NCI-H460 (cell line): ENCODE results near the gene MLXIPL.

RAMPAGE:
- cytosol, long total RNA, result no peak
- long total RNA, result no peak
- nucleus, long total RNA, result no peak
These were observed 3.5 kb upstream of the TBL2 start for GRCh38 chr7:73581800-73582418.

DNA sequence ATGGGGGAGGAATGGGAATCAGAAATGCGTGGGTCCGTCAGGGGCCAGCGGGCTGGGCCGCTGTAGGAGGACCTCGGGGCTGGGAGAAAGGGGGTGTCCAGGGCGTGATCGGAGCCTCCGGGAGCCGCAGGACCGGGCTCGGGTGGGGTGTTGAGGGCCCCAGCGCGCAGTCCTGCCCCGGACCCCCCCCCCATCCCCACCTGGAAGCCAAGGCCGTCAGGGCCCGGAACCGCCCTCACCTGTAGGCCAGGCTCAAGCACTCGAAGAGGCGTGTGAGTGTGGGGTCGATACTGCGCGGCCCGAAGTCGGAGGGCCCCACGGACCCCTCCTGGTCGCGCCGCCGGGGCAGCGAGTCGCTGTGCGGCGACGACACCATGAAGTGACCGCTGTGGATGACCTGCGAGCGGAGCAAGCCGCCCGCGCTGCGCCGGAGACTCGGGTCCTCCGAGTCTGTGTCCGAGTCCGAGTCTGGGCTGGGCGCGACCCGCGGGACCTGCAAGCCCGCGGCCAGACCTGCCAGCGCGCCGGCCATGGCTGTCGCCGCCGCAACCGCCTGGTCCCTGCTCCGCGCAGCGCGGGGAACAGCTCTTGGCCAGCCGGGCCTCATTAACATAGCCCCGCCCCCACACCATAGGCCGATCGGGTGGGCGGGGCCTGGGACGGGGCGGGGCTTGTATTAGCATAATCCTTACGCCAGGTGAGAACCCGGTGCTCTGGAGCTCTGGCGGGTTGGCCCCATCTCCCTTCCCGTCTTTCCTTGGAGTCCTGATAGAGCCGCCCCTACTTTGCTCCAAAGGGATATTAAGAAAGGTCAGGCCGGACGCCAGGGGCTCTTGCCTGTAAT lies at the start of gene MLXIPL:
TSS of gene MLXIPL (minus strand) at position 562 of the 844 bp plus-strand sequence.
RAMPAGE:
- cytosol, long total RNA, result no peak
- long total RNA, result no peak
- nucleus, long total RNA, result no peak

RAMPAGE:
- cytosol, long total RNA, result no peak
- long total RNA, result no peak
- nucleus, long total RNA, result no peak
These were observed 973 bp downstream of the DNAJC30 start for GRCh38 chr7:73682235-73682724.

GRCh38 chr7:73699760-73700404 lies 16.5 kb downstream of the BUD23 start:
RAMPAGE:
- cytosol, long total RNA, result no peak
- long total RNA, result no peak
- nucleus, long total RNA, result no peak

GRCh38 chr7:73737373-73737811 lies 1.2 kb downstream of the ABHD11 start:
RAMPAGE:
- cytosol, long total RNA, result no peak
- long total RNA, result no peak
- nucleus, long total RNA, result no peak

GRCh38 chr7:73738898-73740053 lies 674 bp upstream of the ABHD11 start:
RAMPAGE:
- cytosol, long total RNA, result no peak
- long total RNA, result no peak
- nucleus, long total RNA, result no peak

DNA sequence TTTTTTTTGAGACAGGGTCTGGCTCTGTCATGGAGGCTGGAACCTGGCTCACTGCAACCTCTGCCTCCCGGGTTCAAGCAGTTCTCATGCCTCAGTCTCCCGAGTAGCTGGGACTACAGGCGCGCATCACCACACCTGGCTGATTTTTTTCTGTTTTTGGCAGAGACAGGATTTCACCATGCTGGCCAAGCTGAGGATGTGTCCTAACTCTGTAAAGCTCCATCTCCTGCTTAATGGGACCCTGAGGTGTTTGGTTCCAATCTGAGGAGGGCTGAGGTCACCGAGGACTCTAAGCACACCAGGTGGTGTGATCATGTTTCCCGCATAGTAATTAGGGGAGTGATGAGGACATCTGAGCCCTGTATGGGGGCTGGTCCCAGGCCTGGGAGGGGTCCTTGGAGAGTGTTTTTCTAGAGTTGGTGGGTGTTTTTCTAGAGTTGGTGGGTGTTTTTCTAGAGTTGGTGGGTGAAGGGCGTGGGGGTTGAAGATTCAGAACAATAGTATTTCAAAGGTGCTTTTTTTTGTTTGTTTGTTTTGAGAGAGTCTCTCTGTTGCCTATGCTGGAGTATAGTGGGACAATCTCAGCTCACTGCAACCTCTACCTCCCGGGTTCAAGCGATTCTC lies 3.0 kb upstream of the ABHD11 start:
RAMPAGE:
- cytosol, long total RNA, result no peak
- long total RNA, result no peak
- nucleus, long total RNA, result no peak

DNA sequence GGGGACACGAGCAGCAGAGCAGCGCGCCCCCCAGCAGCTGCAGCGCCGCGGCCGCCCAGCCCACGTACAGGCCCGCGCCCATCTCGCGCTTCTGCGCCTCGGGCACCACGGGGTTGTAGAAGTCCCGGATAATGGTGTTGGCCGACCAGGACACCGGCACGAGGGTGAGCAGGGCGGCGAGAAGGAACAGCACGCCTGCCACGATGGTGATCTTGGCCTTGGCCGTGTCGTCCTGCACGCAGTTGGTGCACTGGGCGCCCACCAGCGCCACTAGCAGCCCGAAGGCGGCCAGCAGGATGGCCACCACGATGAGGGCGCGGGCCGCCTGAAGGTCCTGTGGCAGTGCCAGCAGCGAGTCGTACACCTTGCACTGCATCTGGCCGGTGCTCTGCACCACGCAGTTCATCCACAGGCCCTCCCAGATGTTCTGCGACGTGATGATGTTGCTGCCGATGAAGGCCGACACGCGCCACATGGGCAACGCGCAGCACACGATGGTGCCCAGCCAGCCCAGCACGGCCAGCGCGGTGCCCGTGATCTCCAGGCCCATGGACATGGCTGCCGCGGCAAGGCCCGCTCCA lies 486 bp downstream of the CLDN3 start:
RAMPAGE:
- cytosol, long total RNA, result no peak
- long total RNA, result no peak
- nucleus, long total RNA, result no peak

GRCh38 chr7:73907010-73907374 lies 46.0 kb downstream of the TMEM270 start:
RAMPAGE:
- cytosol, long total RNA, result no peak
- long total RNA, result no peak
- nucleus, long total RNA, result no peak

DNA sequence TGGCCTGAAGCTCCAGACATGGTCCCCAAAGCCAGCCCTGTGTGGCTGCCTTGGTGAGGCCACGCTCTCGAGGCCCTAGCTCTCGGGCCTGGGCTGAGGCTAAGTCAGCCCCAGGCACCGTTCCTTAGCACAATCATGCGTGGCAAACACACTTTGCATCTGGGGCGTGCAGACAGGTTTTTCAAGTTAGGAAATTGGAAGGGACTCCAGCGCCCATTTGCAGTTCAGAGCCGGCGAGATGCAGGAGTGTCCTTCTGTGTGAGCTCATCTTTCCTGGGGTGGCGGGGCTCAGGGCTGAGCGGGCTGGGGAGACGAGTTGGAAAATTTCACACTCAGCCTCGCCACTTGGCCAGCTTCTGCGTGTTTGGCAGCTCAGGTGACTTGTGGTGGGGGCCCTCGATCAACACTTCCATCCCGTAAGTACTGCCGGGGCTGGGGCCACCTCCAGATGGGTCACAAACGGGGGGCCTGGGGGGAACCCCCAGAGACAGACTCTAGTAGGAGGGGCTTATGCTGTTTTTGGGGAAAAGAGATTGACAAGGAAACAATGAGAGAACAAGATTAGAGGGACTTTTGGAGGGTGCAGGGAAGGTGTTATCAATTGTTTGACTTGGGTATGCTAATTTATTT lies 55.7 kb downstream of the TMEM270 start:
RAMPAGE:
- cytosol, long total RNA, result no peak
- long total RNA, result no peak
- nucleus, long total RNA, result no peak

RAMPAGE:
- cytosol, long total RNA, result no peak
- long total RNA, result no peak
- nucleus, long total RNA, result no peak
These were observed 42.4 kb upstream of the ELN start for GRCh38 chr7:73985607-73985999.

RAMPAGE:
- cytosol, long total RNA, result no peak
- long total RNA, result no peak
- nucleus, long total RNA, result no peak
These were observed 35.9 kb upstream of the ELN start for GRCh38 chr7:73991971-73992554.

DNA sequence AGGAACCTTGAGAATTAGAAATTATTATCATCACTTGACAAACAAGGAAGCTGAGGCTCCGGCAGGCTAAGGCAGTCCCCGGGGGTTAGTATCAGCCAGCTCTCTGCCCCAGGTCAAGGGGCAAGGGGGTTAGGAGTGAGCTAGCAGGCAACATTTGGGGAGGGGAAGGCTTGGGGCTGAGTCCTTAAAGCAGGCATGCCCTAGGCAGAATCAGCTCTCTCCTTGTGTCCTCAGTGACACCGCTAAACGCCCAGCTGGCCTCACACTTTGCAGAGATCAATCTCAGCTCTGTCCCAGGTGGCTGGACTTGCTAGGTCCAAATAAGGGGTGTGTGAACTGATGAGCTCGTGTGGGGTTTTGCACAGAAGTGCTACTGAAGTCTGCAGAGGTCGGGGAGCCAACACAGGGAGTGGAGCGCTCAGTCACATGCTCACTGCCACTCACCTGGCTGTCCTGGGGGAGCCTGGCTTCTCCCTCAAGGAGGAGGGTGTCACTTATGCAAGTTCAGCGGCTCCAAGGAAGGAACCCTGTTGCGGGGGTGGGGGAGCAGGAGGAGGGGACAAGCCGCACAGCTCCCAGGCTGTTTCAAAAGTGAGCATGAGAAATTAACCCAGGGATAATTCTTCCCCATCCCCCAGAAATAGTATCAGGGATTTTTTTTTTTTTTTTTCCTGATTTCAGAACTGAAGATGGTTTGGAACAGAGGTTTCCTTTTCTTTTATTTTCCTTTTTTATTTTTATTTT lies 2.0 kb downstream of the ELN start:
RAMPAGE:
- cytosol, long total RNA, result no peak
- long total RNA, result no peak
- nucleus, long total RNA, result no peak

DNA sequence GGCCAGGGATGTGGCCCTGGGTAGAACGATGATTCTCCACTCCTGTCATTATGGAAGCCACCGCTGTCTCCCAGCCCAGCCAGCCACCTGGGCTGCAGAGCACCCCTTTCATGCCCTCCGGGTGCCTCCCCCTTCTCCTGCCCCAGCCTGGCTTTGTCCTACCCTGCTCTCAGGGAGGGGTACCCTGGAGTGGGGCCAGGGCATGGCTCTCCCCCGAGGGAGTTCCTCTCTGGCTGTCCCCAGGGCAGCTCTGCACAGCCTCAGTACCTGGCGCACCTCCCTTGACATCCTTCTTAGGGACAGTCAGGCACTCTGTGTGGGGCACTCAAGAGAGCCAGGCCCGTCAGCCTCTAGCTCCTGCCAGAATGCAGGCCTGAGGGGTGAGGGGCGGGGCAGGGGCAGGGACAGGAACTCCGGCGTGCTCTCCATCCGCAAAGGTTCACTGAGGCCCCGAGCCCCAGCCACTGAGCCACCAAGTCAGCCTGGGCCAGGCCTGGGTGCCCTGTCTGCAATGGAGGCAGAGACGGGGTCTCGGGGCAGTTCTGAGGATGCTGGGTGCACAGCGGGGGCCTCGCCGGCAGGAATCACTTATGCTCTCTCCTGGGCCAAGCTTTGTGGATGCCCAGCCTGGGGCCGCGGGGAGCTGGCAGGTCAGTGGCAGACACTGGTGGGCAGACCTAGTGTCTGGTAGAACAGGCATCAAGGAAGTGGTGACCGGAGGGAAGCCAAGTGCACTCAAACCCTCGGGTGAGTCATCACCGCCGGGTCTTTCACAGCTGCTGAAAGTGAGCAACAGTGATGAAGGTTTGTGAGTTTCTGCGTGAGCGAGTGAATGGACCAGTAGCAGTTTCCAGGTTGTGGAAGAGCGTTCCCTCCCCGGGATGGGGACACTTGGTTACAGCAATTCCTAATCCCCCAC lies 10.2 kb downstream of the LIMK1 start:
RAMPAGE:
- cytosol, long total RNA, result no peak
- long total RNA, result no peak
- nucleus, long total RNA, result no peak

RAMPAGE:
- cytosol, long total RNA, result no peak
- long total RNA, result no peak
- nucleus, long total RNA, result no peak
These were observed 9.5 kb downstream of the EIF4H start for GRCh38 chr7:74183431-74184185.

DNA sequence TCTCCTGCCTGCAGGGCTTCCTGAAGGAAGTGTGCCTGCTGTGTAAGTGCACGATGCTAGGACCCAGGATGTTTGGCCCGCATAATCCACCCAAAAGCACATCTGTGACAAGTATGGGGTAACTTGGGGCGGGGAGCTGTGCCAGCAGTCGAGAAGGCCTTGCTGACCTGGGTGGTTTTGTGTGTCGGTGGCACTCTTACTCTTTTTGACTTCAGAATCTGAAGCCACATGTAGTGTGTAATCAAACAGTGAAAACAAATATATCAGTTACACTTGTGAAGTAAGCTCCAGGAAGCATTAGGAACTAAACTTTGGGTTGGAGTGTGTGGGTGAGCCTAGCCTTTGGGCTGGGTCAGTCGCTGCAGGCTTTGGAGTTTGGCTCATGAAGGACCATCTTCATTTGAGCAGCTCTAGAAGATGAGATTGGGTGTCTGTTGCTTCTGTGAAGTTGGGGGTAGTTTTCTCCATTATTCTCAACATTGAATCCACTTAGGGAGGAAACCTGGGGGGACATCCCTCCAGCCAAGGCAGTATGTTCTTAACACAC lies 14.3 kb downstream of the EIF4H start:
RAMPAGE:
- cytosol, long total RNA, result no peak
- long total RNA, result no peak
- nucleus, long total RNA, result no peak

DNA sequence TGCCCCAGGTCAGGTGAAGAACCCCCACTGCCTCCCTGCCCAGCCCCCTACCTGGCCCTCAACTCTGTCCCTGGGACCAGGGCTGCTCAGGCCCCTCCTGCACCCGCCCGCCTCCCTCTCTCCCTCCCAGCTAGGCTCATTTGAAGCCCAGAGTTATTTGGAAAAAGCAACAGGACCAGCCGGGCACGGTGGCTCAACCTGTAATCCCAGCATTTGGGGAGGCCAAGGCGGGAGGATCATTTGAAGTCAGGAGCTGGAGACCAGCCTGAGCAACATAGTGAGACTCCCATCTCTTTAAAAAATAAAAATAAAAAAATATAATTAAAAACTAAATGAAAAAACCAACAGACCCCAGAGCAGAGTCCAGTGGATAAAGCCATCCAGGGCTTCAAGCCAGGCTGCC lies 685 bp downstream of the LAT2 start:
RAMPAGE:
- cytosol, long total RNA, result no peak
- long total RNA, result no peak
- nucleus, long total RNA, result no peak

DNA sequence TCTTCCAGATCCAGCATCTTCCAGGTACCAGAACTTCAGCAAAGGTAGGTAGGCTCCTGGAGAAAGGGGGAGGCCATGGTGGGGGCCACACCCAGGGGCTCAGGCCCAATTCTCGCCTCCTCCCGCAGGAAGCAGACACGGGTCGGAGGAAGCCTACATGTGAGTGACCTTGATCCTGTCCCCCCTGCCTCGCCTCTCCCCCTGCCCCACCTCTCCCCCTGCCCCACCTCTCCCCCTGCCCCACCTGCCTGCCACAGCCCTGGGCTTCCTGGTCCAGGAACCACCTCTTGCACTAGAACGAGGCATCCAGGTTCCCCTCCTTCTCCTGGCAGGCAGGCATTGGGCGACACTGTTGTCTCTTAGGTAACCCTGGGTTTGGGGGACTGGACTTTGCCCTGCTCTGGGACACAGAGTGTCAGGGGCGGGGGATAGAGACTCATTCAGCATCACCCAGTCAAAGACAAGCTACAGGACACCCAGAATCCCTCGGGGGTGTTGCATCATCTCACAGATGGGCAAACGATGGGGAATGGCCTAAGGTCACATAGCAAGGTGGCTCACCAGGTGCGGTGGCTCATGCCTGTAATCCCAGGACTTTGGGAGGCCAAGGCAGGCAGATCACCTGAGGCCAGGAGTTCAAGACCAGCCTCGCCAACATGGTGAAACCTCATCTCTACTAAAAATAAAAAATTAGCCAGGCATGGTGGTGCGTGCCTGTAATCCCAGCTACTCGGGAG lies 10.9 kb downstream of the LAT2 start:
RAMPAGE:
- cytosol, long total RNA, result no peak
- long total RNA, result no peak
- nucleus, long total RNA, result no peak

DNA sequence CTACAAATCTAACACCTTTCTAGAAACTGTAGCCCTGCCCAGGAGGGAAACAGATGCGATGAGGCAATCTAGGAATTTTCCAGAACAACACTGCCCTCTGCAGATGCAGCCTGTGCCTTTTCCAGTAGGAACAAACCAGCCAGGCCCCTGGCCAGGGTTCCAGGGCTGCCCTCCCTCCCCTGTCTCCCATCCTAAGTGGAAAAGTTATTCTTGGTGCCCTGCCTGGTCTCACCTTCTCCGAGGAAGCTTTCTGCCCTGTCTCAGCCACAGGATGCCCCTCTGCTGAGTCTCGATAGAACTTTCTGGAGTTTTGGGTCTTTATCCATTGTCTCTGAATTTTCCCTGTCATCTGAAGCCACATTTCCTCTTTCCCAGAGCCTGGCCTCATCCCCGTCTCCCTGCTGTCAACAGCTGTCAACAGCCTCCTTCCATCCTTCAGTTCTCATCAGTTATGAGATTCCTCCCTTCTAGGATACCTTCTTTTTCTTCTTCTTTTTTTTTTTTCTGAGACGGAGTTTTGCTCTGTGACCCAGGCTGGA lies 59.0 kb upstream of the GTF2IRD1 start:
RAMPAGE:
- cytosol, long total RNA, result no peak
- long total RNA, result no peak
- nucleus, long total RNA, result no peak

GRCh38 chr7:74452916-74453264 lies 816 bp upstream of the GTF2IRD1 start:
RAMPAGE:
- cytosol, long total RNA, result no peak
- long total RNA, result no peak
- nucleus, long total RNA, result no peak